ENCODE measurements around a stretch of chr9.

GRCh38 chr9:109409824-109410597, 88.1 kb downstream of the PTPN3 start:
- PRO-cap: no peak

DNA sequence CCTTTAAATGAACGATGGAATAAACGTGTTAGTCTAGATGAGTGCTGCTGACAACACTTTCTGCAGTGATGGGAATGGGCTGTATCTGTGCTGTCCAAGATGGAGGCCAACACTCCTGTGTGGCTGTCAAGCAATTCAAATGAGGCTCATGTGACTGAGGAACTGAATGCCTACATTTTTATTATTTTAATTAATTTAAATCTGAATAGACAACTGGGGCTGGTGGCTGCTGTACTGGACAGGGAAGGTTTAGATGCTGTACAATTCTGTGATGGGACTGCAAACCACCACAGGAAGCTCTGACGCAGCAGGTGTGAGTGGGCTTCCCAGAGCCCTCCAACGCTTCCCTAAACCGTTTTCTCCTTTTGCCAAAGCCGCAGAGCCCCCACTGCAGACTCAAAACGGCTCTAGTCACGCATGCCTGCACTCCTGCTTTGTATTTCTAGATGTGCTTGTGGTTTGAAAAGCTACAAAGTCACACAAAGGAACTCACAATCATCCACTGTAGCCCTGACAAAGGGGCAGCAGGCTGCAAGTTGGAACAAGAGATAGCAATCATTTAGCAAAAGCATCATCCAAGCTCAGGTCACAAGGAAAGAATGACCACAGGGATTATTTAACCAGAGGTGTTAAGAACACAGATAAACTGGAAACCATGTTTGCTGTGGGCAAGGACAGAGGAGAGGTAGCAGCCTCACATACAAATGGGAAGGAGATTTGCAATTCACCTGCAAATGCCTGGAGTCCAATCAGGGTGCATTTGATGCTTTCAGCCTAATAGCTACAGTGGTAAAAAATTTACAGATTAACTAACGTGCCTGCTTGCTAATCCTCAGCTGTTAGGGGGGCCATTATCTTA, 79.3 kb downstream of the PTPN3 start:
- PRO-cap: no peak

DNA sequence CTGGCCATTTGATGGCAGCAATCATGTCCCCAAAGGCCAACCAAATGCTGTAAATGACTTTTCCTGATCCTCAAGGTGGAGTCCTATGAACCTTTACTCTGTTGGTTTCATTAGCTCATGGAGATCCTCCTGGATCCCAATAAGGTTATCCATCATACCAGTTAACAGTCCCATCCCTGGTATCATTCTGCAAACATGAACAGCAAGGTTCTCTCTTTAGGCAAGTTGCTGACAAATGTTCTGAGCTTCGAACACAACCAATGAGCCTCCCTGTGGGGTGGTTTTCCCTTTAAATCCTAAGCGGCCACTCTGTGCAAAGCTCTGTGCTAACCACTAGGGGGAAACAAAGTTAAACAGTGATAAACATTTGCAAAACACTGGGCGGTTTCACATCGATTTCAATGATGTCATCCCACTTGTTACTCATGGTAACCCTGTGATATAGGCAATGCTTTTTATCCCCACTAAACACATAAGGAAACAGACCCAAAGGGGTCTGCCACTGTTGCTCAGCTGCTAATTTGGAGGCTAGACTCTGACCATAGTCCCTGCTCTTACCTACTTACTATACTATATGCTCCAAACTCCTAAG, 57.4 kb downstream of the PTPN3 start:
- PRO-cap: bidirectional peak, plus-strand start at position 471 of the sequence, minus-strand start at position 371 of the sequence

GRCh38 chr9:109806410-109807054, 26.5 kb downstream of the PALM2AKAP2 start:
- PRO-cap: no peak

DNA sequence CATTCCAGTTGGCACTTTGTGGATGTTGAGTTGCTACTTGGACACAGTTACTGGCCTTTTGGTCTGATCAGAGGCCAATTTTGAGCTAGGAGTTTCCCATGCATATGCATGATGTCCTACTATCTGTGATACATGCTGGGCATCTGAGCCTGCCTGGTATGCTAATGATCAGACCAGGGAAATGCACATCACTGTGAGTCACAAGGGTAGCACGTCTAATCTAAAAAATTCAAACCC, 37.1 kb downstream of the PALM2AKAP2 start:
- PRO-cap: no peak

GRCh38 chr9:109910527-109910986, 130.6 kb downstream of the PALM2AKAP2 start:
- PRO-cap: no peak

DNA sequence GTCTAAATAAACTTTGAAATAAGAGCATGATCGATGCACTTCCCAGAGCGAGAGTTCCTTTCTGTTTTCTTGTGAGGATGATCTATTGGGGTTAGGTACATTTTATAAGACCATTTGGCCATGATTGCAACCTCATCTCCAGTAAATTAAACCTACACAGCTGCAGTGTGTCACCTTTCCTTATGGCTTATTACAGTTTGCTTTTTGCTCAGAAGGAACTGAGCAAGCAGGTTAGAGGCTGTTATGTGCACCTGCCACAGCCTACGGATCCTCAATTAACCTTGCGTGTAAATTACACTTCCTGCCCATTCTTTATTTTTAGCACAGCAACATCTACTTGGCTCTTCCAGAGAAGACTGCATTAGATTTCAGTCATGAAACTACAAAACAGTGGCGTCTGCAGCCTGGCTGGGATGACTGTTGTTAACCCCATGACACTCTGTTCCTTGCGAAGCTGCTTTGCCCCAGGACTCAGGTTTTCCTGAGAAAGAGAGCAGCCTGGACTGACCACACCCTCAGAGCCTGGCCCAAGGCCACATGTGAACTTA, 138.3 kb downstream of the PALM2AKAP2 start:
- PRO-cap: no peak

DNA sequence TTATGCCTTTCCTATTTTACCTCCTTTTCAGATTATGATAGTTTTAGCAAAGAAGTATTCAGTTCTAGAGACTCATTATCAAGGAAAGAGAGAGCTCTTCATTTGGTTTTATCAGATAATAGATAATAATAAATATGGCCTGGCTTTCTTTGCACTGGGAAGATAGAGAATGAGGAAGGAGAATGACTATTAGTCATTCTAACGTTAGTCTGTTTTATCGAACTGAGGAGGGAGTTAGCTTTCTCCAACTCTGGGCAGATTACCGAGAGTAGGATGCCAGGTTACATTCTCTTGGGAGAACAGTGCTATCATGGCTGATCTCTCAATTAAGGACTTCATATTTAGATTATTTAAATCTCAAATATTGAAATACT, 141.1 kb downstream of the C9orf152 start:
- PRO-cap: no peak

- PRO-cap: no peak
Measured at GRCh38 chr9:110168473-110169108, 39.4 kb downstream of the C9orf152 start.

- PRO-cap: no peak
Measured at GRCh38 chr9:110205430-110205978, 2.5 kb downstream of the C9orf152 start.

DNA sequence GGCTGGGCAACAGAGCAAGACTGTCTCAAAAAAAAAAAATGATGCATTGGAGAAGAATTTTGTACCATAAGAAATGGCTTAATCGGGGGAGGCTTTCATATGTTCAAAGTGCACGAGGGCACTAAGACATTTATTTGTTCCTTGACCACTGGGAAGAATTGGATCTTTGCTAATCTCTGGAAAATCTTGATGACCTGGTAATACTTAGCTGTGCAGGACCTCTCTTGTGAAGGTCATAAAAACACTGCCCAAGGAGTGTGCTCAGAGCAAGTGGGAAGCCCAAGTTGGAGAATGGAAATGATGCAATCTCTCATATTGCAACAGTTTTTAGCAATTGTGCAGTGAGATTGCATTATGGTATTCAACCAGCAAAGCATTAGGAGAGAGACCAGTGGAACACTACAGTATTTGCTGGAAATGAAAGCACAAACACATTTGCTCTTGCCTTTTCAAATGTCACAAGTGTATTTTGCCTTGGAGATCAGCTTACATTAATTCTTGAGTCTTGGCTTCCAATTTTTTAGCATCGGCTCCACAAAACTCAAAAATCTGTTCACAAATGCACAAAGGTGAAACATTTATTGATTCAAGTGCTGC, 34.5 kb downstream of the TXNDC8 start:
- PRO-cap: no peak

DNA sequence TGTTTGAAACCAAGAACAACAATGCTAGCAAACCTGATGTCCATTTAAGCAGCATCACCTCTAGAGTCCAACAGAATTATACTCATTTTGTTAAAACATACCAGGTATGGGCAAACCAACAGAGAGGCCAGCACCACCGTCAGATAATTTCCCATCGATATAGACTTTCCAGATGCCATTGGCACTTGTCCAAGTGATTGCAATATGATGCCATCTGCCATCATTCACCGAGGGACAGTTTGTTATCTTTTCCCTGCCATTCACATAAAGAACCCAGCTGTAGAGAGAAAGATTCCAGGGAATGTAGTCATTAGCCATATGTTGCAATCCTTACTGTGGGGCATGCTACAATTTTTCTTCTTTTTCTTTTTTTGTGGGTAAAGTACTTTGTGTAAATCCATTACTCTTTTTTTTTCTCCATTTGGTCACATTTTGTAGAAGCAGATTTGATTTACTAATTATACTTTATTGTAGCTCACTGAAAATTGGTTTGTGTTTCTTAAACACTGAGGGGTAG, 105.8 kb upstream of the TXNDC8 start:
- PRO-cap: no peak

- PRO-cap: no peak
Measured at GRCh38 chr9:111298599-111299247, 31.3 kb downstream of the OR2K2 start.

GRCh38 chr9:111356389-111357217, 26.6 kb upstream of the OR2K2 start:
- PRO-cap: no peak

DNA sequence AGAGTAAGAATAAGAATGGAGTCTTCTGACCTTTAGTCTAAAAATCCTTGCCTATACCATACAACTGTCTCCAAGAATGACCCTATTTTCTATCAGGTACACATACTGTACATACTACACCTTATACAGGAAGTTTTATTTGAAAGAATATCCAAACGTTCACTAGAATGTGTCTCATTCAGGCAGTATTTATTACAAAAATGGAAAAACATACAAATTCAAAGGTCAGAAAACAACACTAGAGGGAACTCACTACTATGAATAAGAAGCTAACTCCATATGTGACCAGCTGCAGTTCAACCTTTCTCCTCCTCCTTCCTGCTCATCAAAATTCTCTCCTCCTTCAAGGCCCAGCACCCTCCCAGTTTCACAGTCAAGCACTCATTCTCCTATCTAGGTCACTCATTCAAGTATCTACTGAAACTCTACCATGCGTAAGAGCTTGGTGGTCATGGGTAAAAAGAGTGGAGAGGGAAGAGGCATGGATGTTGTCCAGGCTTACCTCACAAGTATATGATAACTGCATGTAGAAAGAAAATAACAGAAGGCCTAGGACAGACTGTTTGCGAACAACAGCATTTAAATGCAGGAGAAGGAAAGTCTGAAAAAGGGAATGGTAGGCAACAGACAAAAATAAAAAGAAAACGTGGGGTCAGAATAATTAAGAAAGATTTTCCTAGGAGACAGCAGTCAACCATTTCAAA, 27.7 kb downstream of the ECPAS start:
- PRO-cap: no peak

- PRO-cap: no peak
Measured at GRCh38 chr9:111678064-111678799, 16.8 kb downstream of the GNG10 start.

DNA sequence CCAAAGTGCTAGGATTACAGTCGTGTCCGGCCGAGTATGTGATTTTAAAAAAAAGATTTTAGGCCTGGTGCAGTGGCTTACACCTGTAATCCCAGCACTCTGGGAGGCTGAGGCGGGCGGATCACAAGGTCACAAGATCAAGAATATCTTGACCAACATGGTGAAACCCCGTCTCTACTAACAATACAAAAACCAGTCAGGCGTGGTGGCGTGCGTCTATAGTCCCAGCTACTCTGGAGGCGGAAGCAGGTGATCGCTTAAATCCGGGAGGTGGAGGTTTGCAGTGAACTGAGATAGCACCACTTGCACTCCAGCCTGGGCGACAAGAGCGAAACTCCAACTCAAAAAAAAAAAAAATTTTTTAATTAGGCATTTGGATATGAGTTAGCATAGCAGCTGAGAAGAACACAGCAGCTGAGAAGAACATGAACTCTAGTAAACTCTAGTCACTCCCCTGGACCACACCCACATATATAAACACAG, 4.7 kb upstream of the UGCG start:
- PRO-cap: no peak

- PRO-cap: no peak
Measured at GRCh38 chr9:112033169-112034308, 136.9 kb downstream of the UGCG start.

- PRO-cap: no peak
Measured at GRCh38 chr9:112036986-112038134, 137.7 kb downstream of the SUSD1 start.

DNA sequence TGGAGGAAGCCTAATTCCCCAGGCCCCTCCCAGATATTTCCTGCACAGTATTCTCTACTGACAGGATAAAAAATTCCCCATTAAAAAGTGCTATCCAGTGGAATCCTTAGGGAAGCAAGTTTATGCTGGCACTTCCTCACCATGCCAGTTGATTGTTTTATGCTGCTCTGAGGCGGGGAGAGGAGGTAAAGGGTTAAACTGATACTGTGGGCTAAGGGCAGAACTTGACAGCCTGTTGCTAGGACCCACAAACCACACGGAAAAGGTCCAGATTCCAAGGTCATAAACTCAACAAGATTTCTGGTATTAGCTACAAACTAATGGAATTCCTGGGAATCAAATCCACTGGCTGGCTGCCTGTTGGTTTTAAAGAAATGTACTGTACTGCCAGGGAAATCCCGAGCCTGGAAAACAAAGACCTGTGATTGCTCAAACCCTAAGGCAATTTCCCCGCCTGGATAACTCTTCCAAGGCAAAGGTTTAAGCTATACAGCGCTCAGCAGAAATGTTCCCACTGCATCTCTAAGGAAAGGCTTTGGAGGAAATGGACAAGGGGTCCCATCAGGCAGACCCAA, 124.6 kb downstream of the SUSD1 start:
- PRO-cap: no peak